Cerebellum (tissue), 5 donors: ENCODE measurements around a stretch of chr3.

DNA sequence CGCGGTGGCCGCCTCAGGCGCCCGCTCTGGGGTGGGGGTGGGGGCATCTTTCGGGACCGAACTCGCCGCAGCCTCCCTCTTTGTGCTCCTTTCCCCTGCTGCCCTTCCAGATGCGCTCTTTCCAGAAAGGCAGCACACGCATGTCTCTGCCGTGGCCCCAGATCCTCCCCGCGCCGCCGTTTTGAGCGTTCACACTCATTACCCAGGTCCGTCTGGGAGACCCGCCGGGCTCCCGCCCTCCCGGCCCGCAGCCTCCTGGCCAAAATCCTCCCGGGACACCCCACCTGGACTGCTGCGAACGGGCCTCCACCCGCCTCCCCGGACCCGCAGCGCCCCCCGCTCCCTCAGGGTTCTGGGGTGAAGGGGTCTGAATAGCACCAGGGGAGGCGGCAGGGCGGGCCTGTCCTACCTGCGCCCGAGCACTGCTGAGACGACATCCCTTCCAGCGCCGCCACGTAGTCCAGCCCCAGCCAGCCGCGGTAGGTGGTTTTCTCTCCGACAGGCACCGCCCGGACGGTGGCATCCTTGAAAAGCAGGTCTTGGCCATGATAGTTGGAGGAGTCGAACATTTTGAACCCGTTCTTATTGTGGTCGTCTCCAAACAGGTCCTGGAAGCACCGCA, 26.0 kb downstream of the MELTF start:
- PRO-cap, 3 experiments, result peak in 1 of 3 experiments; most common plus-strand start position 109 of the sequence (in 1); most common minus-strand start position 148 of the sequence (in 1)
- RAMPAGE, long total RNA, result no peak

DNA sequence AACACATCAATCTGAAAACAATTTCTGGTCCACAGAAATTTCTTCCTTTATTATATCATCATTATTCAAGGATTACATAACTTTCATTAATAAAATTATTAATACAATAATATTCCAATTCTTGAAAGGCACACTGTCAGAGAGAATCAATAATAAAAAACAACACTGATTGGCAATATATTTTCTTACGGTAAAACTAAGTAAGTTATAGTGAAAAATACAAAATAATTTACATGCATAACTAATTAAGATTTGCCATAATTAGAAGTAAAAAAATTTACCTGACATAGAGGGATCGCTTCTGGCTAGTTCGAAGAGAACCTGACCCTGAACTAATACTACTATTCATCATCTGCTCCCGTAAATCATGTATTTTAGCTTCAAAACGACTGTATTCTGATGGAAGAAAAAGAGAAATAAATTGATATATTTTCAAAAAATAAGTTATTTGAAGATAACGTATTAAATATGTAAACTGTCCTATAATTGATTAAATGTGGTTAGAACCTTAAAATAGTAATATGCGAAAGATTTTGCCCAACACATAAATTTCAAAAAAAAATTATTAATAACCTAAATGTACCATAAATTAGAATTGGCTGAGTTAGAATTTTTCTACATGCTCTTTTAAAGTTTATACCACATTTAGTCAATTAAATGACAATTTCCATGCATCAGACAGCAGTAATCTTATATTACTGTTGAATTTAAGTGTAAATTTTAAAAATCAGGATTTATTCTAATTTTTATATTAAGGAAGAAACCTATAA, 61.2 kb upstream of the MELTF start:
- PRO-cap, 3 experiments, result no peak in any of the 3 experiments
- RAMPAGE, long total RNA, result no peak

DNA sequence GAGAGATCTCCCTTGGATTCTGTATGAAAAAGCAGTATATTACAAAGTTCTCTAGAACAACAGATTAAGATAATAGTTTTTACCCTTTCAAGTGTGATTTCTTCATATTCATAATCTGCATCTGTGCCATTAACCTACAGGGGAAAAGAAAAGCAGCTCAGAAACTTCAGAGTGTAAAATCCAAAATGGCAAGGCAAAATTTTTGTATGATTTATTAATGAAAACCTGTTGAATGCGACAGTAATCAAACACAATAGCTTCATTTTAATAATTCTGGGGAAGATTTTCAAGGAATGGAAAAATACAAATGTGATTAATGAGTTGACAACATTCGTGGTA, 113.0 kb upstream of the MELTF start:
- PRO-cap, 3 experiments, result no peak in any of the 3 experiments
- RAMPAGE, long total RNA, result no peak

DNA sequence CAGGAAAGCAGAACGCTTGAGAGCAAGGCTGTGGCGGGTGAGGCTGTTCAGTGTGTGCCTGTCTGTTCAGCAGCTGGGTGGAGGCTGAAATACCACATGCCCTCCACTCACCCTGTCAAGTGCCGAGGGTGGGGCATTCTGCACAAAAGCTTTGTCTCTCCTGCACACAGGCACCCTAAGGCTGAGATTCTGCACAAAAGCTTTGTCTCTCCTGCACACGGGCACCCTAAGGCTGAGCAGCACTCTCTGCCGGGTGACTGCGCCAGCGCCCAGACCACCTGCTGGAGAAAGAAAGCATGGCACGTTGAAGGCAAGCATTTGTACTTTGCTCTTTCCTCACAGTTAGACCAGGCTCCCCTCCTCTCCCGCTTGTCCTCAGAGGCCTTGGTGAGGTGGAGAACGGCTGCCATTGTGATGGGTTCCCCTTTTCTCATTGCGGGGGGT, 97.5 kb downstream of the BDH1 start:
- PRO-cap, 3 experiments, result no peak in any of the 3 experiments
- RAMPAGE, long total RNA, result no peak

- PRO-cap, 3 experiments, result no peak in any of the 3 experiments
- RAMPAGE, long total RNA, result no peak
Observed at GRCh38 chr3:197498989-197500033, 56.5 kb downstream of the BDH1 start.

DNA sequence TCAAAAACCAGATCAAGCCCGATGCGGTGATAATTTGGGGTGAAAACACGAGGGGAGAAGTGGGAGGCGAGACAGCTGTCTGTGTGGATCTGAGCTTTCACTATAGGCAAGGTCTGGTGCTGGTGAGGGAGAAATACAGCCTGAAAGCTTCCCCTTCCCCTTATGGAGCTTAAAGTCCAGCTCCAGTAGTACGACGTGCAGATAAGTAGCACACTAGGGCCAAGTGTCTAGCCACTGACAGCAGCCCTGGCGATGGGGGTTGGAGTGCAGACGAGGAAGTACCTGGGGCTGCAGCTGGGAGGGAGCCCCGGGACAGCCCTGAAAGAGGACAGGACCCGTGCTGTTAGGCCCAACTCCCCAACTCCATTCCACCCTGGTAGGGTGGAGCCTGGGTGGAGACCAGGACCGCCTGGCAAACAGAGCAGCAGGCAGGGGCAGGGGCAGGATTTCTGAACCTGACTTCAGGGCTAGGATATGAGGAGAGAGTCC, 43.1 kb downstream of the BDH1 start:
- PRO-cap, 3 experiments, result no peak in any of the 3 experiments
- RAMPAGE, long total RNA, result no peak

DNA sequence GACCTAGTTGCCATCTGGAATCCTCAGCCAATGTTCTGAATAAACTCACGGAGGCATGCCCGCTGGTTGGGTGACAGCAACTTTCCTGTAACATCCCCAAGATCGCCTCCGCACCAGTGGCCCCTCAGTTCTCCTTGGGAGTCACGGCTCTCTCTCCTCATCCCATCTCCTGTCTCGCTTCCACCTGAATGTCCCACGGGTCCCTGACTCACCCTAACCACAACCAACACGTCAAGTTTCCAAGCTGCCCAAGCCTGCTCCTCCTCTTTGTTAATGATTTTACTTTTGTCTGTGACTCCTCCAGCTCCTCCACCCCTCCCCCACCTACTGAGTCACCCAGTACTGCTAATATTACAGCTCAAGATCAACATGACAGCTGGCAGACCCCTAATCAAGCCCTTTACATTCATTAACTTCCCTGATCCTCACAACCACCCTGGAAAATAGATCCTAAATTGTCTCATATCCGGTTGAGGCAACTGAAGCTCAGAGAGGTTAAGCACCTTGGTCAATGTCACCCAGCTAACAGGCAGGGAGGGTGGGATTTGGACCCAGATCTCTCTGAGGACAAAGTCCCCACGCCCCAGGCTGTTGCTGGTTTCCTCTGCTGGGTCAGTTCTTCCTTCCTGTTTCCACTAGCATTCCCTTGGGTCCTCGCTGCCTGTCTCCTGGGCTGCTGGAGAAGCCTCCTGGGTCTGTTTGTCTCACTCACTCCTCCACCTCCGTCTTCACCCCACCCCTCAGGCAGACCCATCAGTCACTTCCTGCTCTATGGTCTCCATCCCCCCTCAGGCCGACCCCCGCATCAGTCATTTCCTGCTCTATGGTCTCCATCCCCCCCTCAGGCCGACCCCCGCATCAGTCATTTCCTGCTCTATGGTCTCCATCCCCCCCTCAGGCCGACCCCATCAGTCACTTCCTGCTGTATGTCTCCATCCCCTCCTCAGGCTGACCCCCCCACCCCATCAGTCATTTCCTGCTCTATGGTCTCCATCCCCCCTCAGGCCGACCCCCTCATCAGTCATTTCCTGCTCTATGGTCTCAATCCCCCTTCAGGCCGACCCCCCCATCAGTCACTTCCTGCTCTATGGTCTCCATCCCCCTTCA, 39.0 kb downstream of the BDH1 start:
- PRO-cap, 3 experiments, result no peak in any of the 3 experiments
- RAMPAGE, long total RNA, result no peak

GRCh38 chr3:197522063-197522927, 33.5 kb downstream of the BDH1 start:
- PRO-cap, 3 experiments, result peak in 1 of 3 experiments; most common minus-strand start chr3:197522430 (in 1)
- RAMPAGE, long total RNA, result no peak

DNA sequence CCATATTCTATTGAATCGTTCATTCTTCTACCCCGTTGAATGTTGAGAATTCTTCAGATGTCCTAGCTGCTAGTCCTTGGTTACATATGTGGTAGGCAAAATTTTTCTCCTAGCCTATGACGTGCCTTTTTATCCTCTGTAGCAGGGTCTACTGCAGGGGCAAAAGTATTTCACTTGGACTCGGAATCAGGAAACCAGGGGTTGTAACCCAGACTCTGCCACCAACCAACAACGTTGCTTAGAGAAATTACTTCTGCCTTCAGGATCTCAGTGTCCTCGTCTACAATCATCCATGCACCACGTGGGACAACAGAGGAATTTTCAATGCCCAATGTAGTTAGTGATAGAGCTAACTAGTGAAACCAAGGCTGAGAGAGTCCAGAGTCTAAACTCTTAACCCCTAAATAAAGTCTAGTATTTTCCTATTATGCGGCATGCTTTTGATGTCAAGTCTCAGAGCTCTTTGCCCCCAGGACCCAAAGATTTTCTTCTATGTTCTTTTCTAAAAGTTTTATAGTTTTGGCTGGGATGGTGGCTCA, 20.5 kb downstream of the BDH1 start:
- PRO-cap, 3 experiments, result no peak in any of the 3 experiments
- RAMPAGE, long total RNA, result no peak

DNA sequence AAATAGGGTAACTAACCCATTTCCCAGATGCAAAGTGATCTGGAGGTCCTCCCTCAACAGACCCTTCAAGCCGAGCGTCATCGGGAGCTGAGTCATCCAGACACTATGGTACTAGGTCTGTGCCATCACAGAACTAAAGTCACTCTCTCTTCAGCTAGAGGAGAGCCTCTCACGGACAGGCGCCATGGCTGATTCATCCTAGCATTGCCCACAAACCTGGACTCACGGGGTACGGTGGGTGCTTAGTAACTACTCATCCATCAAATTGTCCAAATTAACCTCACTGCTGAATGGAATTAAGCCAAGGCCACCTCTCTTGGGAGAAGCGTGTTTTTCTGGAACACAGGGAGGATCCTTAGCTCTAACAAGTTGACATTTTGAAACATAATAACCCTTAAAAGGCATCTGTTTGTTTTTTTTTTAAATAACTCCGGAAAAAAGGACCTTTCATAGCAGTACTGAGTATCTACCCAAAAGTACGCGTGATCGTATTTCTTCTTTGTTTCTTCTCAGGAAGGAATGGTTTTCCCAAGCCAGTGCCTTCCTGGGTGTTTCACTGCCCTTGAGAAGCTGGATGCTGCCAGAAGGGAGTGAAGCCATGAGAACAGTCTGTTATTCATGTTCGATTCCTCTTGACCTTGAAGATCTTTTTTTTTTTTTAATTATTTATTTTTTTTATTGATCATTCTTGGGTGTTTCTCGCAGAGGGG, 45.5 kb upstream of the BDH1 start:
- PRO-cap, 3 experiments, result no peak in any of the 3 experiments
- RAMPAGE, long total RNA, result no peak

- PRO-cap, 3 experiments, result peak in 1 of 3 experiments; most common plus-strand start chr3:197855270 (in 1); most common minus-strand start chr3:197855136 (in 1)
- RAMPAGE, long total RNA, result no peak
Observed at GRCh38 chr3:197854784-197855508, 63.9 kb downstream of the LRCH3 start.

DNA sequence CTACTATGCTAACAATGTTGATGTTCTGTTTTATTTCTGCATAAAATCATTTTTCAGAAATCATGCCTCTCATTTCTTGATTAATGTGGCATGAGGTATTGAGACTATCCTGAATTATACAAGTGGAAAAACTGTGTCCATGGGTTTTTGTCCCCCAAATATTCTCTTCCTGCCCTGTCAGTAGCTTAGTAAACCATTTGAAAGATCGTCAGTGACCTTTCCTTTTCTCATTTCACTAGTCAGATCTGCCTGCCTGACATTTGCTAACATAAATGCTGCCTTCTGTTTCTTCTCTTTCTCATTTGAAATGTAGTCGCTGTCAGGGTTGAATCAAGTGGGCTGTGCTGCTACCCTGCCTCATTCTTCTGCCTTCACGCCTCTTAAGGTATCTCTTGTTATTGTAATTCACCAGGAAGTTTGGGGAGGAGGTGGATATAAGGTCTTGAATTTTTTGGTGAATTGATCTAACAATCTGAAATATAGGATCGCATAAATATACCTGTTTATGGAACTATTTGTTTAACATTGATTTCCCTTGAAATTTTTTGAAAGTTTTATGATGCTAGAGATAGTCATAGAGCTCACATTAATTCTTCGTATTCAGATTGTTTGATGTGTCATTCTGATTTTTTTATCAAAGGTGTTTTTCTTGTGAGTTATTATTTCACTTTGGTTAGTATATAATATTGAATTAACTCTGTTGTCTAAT, 67.6 kb downstream of the LRCH3 start:
- PRO-cap, 3 experiments, result no peak in any of the 3 experiments
- RAMPAGE, long total RNA, result no peak

- PRO-cap, 3 experiments, result no peak in any of the 3 experiments
- RAMPAGE, long total RNA, result no peak
Observed at GRCh38 chr3:198080523-198081571, 120.8 kb downstream of the LMLN start.